Measurements from ENCODE around the genes ZNF181, GRAMD1A and FXYD5.

GRCh38 chr19:34254145-34254329 is 317 bp upstream of the GARRE1 start:
- PRO-cap, result no peak

DNA sequence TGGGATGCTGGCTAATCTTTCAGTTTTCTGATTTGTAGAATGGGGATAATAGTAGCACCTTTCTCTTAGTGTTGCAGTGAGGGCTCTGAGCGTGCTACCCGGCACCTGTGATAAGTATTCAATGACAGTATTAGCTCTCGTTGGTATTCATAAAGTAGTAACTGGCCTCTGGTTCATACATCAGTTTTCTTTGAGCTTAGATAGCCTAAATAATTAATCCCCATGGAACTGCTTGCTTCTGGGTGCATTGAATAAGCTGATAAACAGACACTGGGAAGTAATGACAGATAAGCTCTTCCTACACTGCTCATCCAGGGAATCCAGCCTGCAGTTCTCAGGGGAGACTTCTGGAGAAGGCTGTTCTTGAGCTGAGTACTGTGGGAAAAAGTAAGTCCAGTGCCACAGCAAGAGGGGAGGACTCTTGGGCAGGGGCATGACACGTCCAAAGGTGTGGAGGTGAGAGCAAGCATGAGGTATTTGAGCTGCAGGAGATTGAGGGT is 6.9 kb downstream of the GARRE1 start:
- PRO-cap, result no peak

- PRO-cap, result bidirectional peak, plus-strand start at chr19:34270337, minus-strand start at chr19:34270032
Observed at GRCh38 chr19:34269682-34270710, 15.6 kb downstream of the GARRE1 start.

DNA sequence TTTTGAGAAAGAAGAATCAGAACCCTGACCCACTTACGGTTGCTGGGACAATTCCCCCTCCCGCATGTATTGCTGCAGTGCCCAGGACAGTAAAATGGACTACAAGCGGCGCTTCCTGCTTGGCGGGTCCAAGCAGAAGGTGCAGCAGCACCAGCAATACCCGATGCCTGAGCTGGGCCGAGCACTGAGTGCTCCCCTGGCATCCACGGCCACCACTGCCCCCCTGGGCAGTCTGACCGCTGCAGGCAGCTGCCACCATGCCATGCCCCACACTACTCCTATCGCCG is 46.0 kb downstream of the GARRE1 start:
- PRO-cap, result no peak

GRCh38 chr19:34337022-34337719 is 27.8 kb upstream of the GPI start:
- PRO-cap, result no peak

DNA sequence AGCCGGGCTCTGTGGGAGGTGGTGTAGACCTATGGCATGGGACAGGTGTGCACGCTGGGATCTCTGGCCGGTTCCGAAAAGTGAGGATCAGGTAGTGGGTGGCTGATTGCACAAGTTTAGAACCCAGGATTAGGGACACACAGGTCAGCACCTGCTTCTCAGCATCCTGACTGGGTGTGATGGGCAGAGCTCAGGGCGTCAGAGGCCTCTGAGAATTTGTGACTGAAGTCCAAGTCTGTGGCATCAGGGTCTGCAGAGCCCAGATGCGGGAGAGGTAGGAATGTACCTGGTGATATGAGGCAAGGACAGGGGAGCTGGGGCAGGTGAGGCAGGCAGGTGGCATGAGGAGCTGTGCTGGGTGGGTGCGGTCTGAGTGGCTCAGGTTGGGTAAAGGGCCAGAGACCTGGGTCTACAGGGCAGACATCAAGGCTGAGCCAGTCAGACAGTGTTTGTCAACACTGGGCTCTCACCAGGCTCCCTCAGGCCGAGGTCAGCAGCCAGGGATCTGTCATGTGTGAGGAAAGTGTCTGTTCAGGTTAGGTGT is 18.5 kb downstream of the GPI start:
- PRO-cap, result no peak

GRCh38 chr19:34392861-34393540 is 11.2 kb upstream of the PDCD2L start:
- PRO-cap, result no peak

GRCh38 chr19:34474860-34475768 is 6.4 kb upstream of the WTIP start:
- PRO-cap, result no peak

DNA sequence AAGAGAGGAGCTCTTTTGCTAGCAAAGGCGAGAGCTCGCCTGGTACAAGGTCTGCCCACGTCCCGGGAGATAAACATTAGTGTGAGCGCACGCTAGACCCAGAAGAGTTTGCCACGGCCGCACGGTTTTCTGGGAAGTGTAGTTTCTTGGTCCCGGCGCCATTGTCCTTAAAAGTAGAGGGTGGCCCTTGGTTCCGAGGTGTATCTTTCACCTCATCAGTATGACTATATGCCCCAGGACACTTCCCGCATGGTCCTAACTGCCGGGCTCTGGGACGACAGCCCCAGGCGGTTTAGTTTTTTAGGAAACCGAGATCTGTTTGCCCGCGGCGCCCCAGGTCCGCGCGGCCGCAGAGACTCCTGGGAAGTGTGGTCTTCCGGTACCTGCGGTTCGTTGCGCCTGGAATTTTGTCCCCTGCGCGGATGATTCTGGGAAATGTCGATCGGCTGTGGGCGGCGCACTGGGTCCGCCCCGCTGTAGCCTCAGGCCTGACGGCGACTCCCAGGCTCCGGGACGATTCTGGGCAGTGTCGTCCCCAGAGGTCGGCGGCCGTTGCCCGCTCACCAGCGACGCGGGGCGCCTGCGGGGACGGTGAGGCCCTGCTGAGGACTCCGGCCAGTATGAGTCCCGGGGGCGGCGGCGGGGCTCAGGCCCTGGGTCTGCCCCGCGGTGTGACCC is at the start of gene ZNF181:
Gene ZNF181 (plus strand): TSS at position 474 of the 678 bp plus-strand sequence.
- PRO-cap, result unidirectional peak, minus-strand start at position 75 of the sequence; bidirectional peak, plus-strand start at position 434 of the sequence, minus-strand start at position 110 of the sequence

- PRO-cap, result unidirectional peak, minus-strand start at chr19:34734532
Observed at GRCh38 chr19:34734448-34734757, 360 bp downstream of the ZNF181 start.

GRCh38 chr19:34962926-34963764 is 884 bp downstream of the ZNF792 start:
- PRO-cap, result no peak

DNA sequence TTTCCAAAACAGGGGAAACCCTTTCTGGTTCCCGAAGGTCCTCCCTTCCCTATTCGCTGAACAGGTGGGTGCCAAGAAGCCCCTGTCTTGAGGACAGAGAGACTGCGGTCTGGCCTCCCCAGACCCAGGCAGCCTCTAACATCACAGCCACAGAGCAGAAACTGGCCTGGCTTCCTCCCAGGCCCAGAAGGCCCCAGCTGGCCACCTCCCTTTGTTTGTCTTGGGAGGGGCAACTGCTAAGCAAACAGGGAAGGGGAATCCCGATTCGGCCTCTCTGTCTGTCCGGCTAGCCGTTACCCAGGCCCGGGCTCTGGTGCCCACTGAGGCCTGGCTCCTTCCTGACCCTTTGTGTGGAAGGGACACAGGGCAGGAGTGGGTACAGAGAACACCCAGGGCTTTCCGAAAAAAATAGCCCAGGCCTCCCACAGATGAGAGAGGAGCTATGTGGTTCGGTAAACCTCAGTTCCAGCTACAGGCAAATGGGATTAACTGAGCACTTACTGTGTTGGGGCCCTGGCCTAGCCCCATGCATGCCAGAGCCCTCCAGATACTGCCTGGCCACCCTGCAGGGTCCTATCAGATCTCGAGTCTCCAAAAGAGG is 5.1 kb upstream of the GRAMD1A start:
- PRO-cap, result bidirectional peak, plus-strand start at position 277 of the sequence, minus-strand start at position 137 of the sequence

DNA sequence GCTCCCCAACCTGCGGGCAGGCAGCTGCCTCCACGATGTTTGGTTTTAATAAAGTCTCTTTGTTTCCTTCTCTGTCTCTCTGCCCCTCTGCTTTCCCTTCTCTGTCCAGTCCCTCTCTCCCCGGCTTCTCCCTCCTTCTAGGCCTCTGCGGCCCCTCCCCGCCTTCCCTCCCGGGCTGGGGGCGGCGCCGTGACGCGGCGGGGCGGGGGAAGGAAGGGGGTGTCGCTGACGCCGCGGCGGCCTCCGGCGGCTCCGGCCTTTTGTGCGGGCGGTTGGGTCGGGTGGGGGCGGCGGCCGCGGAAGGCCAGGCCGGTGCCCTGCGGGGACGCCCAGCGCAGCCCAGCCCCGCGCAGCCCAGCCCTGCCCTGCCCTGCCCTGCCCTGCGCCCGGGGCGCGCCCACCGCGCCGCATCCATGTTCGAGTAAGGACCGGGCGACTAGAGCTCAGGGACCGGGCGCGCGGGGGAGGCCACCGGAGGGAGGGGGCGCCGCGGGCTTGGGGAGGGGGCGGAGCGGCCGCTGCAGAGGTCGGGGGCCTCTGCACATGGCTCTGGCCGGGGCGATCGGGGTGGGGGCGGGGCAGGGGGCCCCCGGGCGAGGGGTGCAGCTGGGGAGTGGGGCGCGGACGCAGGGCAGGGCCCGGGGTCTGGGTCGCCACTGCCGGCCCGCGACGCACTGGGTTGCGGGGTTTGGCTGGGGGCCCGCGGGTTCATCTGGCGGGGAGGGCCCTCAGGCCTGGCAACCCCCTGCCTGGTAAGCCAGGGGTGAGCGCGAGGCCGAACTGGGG is at the start of gene GRAMD1A:
Gene GRAMD1A (plus strand): TSS at position 258 of the 786 bp plus-strand sequence.
- PRO-cap, result bidirectional peak, plus-strand start at position 271 of the sequence, minus-strand start at position 137 of the sequence

DNA sequence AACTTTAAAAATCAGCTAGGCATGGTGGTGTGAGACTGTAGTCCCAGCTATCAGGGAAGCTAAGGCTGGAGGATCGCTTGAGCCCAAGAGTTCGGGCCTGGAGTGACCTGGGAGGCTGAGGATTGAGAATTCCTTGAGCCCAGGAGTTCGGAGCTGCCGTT is 3.8 kb downstream of the GRAMD1A start:
- PRO-cap, result no peak

GRCh38 chr19:35107270-35107870 is 8.3 kb upstream of the FXYD3 start:
- PRO-cap, result bidirectional peak, plus-strand start at chr19:35107728, minus-strand start at chr19:35107552

GRCh38 chr19:35119114-35119692 is 3.6 kb downstream of the FXYD3 start:
- PRO-cap, result no peak

DNA sequence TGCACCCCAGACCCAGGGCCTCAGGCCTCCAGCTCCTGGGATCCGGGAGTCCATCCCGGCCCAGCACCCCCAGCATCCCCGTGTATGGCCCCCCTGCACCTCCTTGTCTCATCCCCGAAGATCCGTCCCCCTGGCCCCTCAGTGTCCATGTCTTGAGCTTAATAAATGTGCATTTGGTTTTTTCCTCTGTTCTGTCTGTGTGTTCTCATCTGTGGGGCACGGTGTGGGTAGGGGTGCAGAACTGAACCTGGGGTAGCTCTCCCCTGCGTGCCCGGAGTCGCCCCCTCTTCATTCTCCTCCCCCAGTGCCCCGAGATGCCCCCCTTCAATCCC is 455 bp upstream of the FXYD5 start:
- PRO-cap, result no peak

- PRO-cap, result bidirectional peak, plus-strand start at chr19:35154732, minus-strand start at chr19:35154660
Observed at GRCh38 chr19:35154507-35155032, at the start of gene FXYD5. Gene FXYD5 (plus strand): TSS chr19:35154735.

- PRO-cap, result no peak
Observed at GRCh38 chr19:35210596-35211118, 17.9 kb downstream of the FAM187B start.

DNA sequence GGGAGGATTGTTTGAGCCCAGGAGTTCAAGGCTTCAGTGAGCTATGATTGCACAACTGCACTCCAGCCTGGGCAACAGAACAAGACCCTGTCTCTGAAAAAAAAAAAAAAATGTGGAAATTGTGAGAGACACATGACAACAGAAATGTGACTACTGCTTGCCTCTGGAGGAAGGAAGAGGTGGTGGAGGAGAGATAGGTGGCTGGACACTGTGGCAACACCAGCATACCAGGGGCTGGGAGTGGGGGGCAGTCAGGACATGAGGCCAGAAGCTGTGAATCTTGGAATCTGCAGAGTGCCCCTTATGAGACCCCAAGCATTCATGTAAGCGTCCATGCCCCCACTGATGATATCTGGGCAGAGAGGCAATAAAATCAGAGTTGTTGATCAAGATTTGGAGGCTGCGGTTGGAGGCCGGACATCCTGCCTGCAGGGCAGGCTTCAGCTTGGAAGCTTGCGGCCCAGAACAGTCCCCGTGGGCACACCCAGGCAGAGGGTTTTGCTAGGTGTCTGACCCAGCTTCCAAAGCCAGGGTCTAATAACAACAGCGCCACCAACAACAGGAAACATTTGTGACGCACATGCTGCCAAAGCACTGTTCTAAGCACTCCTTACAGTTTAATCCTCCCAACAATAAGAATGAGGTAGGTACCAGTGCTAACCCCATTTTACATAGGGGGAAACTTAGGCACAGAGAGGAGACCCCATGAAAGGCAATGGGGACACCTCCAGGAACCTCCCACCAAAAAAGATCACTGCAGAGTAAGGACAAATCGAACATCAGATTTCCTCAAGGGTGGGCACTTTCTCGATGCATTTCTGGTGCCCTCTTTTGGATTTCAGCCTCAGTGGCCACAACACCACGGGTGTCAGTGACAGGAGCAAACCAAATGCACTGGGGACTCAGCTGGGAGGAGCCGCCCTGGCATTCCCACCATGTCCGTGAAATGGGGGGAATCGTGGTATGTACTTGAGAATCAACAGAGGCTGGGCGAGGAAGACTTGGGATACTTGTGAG is 16.7 kb downstream of the FAM187B start:
- PRO-cap, result no peak

All from trachea (tissue), 1 donor.